Frontal cortex (tissue), 2 donors: ENCODE results near the genes MYBL2, JPH2 and GDAP1L1.

GRCh38 chr20:41047770-41048509, 19.3 kb downstream of the TOP1 start:
- RAMPAGE, long total RNA = no peak

DNA sequence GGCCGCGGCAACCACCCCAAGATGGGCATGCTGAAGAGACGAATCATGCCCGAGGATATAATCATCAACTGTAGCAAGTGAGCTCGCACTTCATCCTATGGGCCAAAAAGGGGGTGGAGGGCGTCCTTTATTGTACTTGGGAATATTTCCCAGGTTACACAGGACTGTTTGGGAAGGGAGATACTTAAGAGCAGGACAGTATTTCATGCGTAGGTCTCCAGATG, 37.3 kb upstream of the PLCG1 start:
- RAMPAGE, long total RNA = no peak

DNA sequence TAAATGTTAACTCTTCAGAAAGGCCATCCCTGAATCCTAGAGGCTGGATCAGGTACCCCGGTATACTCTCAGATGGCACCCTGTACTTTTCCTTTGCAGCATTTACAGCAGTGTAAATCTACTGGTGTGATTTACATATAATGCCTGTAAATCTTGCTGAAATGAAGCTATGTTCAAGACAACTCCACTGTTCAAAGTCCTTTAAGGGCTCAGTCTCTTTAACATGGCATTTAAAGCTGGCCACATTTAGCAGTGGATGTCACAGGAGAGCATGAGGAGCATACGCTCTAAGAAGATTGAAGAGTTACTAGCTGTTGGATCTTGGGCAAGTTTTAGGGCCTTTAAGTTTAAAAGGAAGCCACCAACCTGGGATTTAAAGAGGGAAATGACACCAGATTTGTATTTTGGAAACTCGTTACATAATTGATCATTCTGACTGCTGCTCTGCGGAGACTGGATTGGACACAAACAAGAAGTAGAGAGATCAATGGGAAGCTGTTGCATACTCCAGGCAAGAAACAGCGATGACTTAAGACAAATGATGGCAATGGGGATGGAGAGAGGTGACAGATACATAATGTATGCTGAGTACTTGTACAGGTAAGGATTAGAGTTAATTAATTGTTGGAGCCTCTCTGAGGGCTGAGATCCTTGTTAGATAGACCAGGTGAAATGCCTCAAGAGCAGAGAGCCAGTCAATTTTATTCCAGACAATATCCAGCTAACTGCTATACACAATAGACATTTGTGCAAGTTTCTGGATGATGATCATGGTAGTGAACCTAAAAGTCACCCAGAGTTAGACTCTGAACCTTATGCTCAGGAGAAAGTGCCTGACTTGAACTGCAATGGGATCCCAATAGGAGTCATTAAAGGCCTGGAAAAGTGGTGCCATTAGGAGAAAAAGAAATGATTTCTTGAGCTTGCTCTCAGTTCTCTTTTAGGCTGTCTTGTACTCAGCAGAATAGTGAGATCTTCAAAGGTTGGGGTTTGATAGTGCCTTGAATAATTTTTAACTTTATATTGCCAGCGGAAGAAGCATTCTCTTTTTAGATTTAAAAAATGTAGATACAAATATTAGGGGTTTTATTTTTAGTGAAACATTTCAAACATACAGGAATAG, 33.1 kb upstream of the PLCG1 start:
- RAMPAGE, long total RNA = no peak

GRCh38 chr20:41123156-41123787, 14.1 kb upstream of the PLCG1 start:
- RAMPAGE, long total RNA = no peak

- RAMPAGE, long total RNA = no peak
These were observed 1.3 kb downstream of the PLCG1 start for GRCh38 chr20:41138403-41139322.

DNA sequence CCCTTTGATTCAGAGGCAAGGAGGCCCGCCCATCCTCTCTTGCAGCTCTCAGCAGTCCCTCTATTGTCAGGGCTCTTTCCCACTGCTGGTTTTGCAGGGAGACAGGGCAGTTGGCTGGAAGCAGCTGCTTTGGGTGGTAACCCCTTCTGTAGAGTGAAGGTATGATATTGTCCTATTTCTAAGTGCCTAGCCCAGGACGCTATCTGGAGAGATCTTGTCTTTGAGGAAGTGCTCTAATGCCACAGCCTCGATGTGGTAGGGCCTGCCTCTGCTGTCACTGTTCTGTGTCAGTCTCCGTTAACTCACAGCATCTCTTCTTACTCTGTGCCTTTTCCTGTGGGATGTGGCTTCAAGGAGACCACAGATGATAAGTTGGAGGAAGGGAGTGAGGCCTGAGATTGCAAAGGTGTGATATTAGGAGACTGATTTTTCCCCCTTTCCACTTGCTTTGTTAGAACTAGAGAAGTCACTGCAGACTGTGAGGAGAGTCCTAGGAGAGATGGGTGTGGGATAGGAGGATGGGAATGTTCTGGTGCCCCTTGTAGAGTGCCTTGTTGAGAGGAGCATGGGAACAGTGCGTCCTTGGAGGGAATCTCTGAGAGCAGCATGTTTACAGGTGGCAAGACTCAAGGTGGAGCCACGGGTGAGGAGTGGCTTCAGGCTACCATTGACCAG, 5.8 kb downstream of the PLCG1 start:
- RAMPAGE, long total RNA = no peak

- RAMPAGE, long total RNA = no peak
These were observed 22.2 kb downstream of the PLCG1 start for GRCh38 chr20:41159460-41160123.

DNA sequence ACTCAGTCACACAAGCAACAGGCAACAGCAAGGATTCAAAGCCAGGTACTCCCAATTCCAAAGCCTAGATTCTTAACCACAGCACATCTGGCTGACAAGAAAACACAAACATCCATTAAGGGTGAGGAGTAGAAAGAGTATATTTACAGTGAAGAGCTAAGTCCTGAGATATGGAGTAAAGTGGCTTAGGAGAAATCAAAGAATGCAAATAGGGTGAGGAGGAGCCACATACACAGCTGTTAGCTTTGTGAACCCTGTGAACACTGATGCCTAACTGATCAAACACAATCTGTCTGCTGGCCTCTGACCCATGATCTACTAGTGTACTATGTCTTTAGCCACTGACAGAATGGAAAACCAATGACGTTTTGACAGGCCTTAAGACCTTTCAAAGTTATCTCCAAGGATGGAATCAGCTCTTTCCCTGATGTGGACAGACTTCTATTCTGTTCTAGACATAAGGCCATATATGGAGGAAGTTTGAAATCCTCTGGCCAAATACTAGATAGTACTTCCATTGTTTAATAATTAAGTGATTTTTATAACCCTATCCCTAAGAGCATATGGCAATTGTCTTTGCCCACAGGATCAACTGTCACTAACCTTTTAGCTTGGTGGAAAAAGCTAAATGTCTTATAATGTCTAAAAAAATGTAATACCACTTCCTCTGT, 75.1 kb downstream of the ZHX3 start:
- RAMPAGE, long total RNA = no peak

GRCh38 chr20:41329440-41329973, 11.1 kb upstream of the LPIN3 start:
- RAMPAGE, long total RNA = no peak

DNA sequence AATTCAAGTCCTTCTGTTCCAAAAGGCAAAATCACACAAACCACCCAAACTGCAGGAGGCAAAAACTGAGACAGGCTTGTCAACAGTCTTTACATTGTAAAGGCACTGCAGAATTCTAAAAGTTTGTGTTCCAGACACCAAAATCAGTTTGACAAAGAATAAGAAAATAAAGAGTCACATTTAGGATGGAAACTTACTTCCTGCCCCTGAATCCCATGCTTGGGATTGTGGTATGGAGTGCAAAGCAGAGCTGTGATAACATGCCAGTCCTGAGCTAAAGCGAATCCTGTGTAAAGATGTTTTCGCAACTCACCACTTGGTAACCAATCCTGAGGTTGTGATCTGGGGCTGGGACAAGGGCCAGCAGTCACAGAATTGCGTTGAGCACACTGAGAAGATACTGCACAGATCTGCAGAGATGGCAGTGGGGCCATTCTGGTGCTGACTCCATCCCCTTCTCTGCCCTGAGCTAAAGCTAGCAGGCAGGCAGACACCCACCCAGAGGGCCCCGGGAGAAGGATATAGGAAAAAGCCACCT, 108.5 kb downstream of the CHD6 start:
- RAMPAGE, long total RNA = no peak

DNA sequence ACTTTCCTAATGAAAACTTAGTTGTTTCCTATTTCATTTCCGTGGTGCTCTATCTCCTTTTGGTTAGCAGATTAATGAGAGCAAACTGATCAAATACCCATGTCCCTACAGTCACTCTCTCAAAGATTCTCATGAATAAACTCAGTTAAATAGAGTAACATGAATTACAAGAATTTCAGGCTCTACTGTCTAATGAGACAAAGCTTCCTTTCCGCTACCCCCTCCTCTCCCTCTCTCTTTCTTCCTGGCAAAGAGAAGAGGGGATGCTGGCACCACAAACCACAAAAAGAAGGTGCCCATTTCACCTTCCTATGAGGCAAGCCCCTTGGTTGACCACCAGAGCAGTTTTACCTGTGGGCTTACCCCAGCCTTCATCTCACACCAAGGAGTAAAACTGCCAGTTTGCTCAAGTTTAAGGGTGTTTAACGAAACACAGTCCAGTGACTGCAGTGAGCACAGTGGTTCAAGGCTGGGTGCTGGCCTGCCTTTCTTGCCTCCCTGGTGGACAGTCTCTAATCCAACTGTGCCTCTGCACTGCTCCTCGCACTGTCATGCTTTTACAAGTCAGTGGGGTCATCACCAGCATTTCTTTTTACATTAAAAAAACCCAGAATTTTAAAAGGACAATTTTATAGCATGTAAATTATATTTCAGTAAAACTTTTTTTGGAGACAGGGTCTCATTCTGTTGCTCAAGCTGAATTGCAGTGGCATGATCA, 16.0 kb downstream of the CHD6 start:
- RAMPAGE, long total RNA = no peak

- RAMPAGE, long total RNA = no peak
These were observed at the start of gene MYBL2 for GRCh38 chr20:43666747-43667352. Gene MYBL2 (plus strand): TSS chr20:43667114.

GRCh38 chr20:44186548-44187808, at the start of gene JPH2:
Gene JPH2 (minus strand): TSS chr20:44187188.
- RAMPAGE, long total RNA = no peak

DNA sequence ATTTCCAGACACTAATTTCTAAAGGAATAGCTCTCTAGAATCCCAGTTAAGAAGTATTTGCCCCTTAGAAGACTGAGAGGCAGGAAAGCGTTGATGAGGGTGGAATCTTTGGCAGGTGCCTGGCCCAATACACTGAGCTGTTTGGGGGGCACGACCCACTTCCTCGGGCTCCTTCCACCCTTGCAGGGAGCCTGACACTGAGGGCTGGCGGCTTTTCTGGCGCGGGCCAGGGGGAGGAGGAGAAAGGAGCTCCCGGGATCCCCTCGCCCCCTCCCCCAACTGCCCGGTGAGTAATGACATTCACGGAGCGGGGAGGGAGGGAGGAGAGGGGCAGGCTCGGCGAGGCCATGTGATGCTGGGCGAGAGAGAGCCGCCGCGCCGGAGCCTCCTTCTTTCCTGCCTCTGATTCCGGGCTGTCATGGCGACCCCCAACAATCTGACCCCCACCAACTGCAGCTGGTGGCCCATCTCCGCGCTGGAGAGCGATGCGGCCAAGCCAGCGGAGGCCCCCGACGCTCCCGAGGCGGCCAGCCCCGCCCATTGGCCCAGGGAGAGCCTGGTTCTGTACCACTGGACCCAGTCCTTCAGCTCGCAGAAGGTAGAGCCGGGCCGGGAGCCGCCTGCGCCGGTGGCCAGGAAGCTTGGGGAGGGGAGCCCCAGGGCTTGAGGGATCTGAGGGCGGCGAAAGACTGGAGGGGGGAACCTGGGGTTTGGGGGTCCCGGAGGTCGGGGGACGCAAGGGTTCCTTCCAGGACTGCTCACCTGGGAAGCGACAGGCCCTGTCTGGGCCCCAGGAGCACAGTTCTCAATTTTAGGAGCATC, at the start of gene GDAP1L1:
GDAP1L1 (plus strand) TSS at position 392 of the 822 bp plus-strand sequence.
- RAMPAGE, long total RNA = no peak

- RAMPAGE, long total RNA = no peak
These were observed 12.3 kb upstream of the R3HDML start for GRCh38 chr20:44324480-44324980.

- RAMPAGE, long total RNA = no peak
These were observed 33.3 kb downstream of the HNF4A start for GRCh38 chr20:44388377-44389543.

GRCh38 chr20:44429600-44430111, 46.0 kb upstream of the TTPAL start:
- RAMPAGE, long total RNA = no peak

- RAMPAGE, long total RNA = no peak
These were observed 44.7 kb upstream of the TTPAL start for GRCh38 chr20:44430988-44431331.

DNA sequence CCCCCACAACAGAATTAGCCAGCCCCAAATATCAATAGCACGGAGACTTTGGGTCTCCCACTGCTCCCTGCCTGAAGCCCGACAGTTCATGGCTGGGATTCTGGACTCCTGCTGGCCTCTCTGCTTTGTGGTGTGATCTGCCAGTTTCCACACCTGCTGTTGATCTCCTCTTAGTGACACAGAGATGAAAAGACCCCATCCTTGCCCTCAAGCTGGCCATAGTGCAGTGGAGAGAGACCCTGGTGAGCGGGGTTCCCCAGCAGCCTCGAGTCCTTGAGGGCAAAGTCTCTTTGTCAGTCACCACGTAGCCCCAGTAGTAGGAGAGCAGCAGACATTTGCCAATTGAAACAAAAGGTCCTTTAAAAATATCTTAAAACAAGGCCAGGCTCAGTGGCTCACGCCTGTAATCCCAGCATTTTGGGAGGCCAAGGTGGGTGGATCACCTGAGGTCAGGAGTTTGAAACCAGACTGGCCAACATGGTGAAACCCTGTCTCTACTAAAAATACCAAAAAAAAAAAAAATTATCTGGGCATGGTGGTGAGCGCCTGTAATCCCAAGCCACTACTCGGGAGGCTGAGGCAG, 24.5 kb upstream of the TTPAL start:
- RAMPAGE, long total RNA = no peak

DNA sequence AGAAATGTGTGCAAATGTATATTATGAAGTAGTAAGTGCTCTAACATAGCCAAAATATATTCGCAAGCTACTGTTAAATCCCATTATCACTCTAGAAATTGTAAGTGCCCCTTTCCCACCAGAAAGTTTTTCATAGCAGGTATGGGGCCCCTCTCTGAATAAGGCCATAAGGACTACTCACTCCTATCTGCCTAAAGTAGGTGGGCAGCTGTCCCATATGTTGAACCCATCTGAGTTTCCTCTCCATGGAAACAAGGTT, 12.9 kb downstream of the SERINC3 start:
- RAMPAGE, long total RNA = no peak